Measurements from ENCODE around the gene ANO10.

GRCh38 chr3:42264672-42265196 is 1.3 kb downstream of the CCK start:
- PRO-cap: no peak

GRCh38 chr3:42501187-42502061 is 1.0 kb upstream of the VIPR1 start:
- PRO-cap: no peak

DNA sequence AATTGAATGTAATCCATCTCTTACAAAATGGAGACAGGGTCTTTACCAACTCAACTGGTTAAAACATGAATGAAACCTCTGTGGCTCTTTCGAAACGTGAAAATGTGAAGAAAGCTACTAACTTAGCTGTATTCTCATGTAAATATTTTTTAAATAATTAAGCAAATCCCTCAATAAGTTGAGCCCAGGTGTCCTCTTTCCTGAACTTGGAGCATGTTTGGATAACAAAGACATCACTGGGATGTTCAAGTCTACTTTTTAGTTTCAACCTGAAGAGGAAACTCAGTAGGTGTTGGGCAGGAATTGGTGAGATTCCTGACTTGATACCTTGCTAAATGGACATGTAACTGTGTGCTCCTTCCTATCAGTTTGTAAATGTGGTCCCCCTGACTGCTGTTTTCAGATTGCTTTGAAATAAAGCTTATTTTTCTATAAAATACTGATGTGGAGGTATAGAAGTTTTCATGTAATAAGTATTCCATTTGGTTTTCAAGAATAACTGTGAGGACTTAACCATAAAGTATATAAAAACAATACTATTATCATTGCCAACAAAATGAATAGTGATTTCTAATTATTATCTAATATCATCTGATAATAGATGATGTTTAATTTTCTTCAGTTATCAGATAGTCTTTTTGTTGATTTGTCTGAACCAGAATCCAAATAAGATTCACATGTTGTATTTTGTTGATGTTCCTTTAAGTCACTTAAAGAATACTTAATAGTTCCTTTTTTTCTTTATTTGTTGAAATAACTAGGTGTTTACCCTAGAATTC is 4.1 kb downstream of the SS18L2 start:
- PRO-cap: no peak

GRCh38 chr3:42632418-42632942 is 21.0 kb upstream of the ZBTB47 start:
- PRO-cap: no peak

DNA sequence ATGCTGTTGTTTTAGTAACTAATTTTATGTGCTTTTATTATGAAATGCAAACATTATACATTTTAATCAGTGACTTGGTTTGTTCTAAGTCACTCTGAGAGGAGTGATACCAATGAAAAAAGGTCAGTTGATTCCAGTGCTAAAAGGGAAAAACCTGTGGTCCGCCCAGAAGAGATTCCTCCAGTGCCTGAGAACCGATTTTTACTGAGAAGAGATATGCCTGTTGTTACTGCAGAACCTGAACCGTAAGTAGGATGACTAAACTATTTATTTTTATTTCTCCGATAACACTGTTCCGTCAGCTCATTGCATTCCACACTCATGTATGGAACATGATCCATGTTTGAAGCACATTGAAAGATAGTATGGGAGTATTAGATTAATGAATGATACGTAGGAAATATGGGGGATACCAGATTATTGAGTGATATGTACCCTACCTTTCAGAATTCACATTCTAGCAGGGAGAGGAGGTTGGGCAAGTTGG is 20.0 kb upstream of the ZBTB47 start:
- PRO-cap: no peak

DNA sequence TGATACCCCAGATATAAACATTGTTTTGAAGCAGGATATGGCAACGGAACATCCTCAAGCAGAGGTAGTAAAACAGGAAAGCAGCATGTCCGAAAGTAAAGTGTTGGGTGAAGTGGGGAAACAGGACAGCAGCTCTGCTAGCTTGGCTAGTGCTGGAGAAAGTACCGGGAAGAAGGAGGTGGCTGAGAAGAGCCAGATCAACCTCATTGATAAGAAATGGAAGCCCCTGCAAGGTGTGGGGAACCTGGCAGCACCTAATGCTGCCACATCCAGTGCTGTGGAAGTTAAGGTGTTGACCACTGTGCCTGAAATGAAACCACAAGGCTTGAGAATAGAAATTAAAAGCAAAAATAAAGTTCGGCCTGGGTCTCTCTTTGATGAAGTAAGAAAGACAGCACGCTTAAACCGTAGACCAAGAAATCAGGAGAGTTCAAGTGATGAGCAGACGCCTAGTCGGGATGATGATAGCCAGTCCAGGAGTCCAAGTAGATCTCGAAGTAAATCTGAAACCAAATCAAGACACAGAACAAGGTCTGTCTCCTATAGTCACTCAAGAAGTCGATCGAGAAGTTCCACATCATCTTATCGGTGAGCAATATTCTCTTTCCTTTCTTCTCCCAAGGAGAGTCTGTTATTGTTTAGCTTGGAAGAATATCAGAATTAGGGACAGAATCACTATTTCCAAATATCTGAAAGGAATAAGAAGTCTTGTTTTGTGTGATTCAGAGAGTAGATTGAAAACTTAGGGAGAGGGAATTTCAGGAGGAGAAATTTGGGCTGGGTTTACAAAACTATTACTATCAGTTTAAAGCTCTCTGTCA is 14.1 kb upstream of the ZBTB47 start:
- PRO-cap: no peak

- PRO-cap: no peak
These were observed 3.1 kb upstream of the ZBTB47 start for GRCh38 chr3:42649975-42651152.

DNA sequence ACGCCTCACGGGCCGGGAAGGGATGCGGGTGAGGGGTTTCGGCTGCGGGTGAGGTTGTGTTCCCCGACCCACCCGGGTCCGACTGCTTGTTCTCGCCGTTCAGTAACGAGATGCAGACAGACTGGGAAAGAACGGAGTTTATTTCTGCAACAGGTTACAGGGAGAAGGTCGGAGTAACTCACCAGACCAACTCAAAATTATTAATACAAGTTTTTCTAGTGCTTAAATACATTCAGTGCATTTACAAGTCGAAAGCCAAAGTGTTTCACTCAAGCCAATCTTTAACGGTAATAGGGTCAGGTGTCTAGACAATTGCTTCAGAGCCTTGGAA is 492 bp upstream of the HIGD1A start:
- PRO-cap: no peak

- PRO-cap: no peak
These were observed 22.0 kb downstream of the ACKR2 start for GRCh38 chr3:42831174-42831781.

DNA sequence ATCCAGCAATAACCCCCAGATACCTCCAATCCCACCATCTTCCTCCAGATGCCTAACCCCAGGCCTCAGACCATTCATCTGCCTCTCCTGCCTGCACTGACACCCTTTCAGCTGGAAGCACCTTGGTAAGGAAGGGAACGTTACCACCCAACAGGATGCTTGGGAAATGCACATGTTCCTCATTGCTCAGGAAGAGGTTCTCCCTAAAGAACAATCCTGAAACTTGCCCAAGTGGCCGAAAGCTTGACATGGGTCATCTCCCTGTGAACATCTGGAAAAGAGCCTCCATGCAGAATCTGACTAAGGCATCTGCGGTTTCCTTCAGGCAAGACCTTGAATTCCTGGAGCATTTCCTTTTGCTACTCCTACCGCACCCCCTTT is 68.8 kb upstream of the SNRK start:
- PRO-cap: no peak

DNA sequence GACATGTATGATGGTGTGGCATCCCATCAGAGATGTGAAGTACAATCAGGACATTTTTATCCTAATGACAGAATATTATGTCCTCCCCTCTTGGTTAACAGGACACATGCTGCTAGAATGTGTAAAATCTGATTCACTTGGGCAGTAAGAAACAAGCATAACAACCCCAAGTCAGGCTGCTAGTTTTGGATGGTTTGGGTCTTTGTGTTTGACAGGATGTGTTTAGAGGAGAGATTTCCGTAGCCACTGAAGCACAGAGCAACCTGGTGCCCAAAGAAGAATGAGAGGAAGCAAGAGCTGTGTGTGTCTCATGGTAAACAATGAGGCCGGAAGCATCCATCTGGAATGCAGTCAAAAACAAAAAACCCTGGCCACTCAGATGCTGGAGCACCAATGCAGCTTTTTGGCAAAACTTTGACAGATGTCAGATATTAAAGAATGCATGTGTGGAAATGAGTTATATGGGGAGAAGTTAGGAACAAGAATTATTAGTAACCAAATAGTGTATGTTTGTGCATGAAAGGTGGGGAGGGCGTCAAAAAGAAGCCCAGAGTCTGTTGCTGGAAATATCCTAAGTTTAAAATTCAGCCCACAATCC is 39.4 kb upstream of the SNRK start:
- PRO-cap: no peak

DNA sequence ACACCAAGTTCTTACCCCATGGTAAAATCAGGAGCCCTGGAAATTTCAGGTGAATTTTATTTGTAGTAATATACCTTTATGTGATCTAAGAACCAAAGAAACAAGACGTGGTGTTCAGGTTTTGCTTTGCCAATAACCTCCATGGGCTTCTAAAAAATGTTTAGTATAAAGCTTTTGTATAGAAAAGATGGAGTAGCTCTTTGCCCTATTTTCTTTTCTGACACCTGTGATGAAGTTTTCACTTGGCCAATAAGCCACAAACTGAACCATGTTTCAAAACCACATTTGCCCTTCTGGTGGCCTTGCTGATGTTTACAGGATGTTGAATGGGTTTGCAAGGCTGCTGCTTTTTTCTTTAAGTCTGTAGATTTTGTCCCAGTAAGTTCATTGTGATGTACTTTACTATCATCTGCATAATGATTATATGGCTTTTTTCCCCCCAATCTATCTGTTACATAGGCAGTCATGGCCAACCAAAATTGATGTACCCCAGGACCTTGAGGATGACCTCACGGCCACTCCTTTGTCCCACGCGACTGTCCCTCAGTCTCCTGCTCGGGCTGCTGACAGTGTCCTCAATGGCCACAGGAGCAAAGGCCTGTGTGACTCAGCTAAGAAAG is 60.6 kb downstream of the SNRK start:
- PRO-cap: no peak

- PRO-cap: no peak
These were observed 103.6 kb downstream of the SNRK start for GRCh38 chr3:43389688-43390625.

DNA sequence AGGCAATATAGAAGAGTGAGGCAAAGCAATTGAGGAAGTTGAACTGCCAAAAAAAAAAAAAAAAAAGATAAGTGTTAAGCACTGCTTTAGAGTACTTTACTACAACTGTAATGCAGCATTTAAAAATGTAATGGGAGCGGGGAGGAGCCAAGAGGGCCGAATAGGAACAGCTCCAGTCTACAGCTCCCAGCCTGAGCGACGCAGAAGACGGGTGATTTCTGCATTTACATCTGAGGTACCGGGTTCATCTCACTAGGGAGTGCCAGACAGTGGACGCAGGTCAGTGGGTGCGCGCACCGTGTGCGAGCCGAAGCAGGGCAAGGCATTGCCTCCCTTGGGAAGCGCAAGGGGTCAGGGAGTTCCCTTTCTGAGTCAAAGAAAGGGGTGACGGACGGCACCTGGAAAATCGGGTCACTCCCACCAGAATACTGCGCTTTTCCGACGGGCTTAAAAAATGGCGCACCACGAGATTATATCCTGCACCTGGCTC is 56.1 kb downstream of the ANO10 start:
- PRO-cap: no peak

GRCh38 chr3:43621495-43622767 is at the start of gene ANO10:
TSS of gene ANO10 (minus strand) at chr3:43622011.
- PRO-cap: bidirectional peak, plus-strand start at chr3:43622364, minus-strand start at chr3:43621938; unidirectional peak, plus-strand start at chr3:43622464

- PRO-cap: no peak
These were observed 15.4 kb downstream of the ABHD5 start for GRCh38 chr3:43706073-43706659.

- PRO-cap: no peak
These were observed 43.1 kb downstream of the ABHD5 start for GRCh38 chr3:43733637-43734494.

DNA sequence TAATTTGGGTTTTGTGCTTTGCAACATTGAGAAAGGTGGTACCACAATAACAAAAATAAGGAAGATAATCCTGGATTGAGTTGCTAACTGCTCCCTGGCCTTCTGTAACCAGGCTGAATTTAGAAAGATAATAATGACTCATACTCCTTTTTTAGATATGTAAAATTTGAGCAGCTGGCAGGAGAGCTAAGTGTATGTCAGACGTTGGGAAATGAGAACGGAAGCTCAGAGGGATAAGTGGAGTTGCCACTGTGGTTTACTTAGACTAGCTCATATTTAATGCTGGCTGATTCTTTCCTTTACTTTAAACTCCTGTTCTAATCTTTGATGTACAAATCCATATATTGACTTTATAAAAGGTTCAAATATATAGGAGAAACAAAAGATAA is 17.1 kb downstream of the TCAIM start:
- PRO-cap: no peak

DNA sequence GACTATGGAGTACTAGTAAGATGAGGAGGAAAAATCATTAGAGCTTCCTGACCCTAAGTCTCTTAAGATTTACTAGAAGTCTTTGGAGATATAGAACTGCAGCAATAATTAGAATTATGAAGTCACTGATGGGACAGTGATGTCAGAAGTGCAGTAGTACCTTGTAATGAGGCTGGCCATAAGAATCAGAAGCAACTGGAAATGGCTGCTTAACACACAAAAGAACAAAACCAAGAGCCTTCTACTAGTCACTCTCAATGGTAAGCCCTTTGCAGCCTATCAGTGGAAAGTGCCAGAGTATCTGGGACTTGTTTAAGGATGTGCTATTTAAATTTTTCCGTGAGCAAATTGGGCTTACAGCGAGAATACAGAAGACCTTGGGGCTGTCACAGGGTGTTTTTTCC is 37.4 kb downstream of the KIF15 start:
- PRO-cap: no peak

GRCh38 chr3:44966709-44967226 is 9.2 kb downstream of the ZDHHC3 start:
- PRO-cap: no peak

Data from LUHMES (cell line).